Measurements from ENCODE around the genes MAGEC3, MAGEC2, SPANXN3, FATE1 and CNGA2.

GRCh38 chrX:141837959-141838567, at the start of gene MAGEC3:
MAGEC3 (plus strand) TSS chrX:141838316.
- PRO-cap: no peak
- RAMPAGE, long total RNA, 2 experiments: no peak in any of the 2 experiments

DNA sequence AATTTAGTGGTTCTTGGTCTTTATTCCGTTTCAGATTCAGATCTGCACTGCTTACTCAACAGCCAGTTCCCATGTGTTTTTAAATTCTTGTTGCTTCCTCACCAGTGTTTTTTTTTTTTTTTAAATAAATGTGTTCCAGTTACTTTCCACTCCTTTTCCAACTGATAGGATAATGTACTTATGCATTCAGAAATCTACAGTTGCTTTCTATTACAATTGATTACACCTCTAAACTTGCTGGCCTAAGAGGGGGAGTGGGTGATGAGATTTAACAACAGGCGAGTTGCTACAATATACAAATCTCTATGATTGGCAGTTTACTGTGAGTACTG, 8.0 kb downstream of the MAGEC3 start:
- PRO-cap: no peak
- RAMPAGE, long total RNA, 2 experiments: no peak in any of the 2 experiments

GRCh38 chrX:142205120-142205458, at the start of gene MAGEC2:
MAGEC2 (minus strand) TSS chrX:142205290.
- PRO-cap: no peak
- RAMPAGE, long total RNA, 2 experiments: no peak in any of the 2 experiments

- PRO-cap: no peak
- RAMPAGE, long total RNA, 2 experiments: no peak in any of the 2 experiments
These were observed 227.5 kb downstream of the SPANXN3 start for GRCh38 chrX:143289818-143290216.

DNA sequence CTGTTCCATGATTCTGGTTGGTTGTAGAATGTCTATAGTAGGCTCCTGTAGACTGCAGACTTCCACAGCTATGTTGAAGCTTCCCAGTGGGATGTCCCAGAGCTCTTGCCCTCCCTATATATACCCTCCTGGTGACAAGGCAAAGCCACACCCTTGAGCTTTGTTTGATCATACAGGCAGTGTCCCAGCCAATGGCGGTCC, at the start of gene SPANXN3:
Gene SPANXN3, minus strand, starts transcription at position 93 of the 201 bp plus-strand sequence.
- PRO-cap: no peak
- RAMPAGE, long total RNA, 2 experiments: no peak in any of the 2 experiments

- PRO-cap: no peak
- RAMPAGE, long total RNA, 2 experiments: no peak in any of the 2 experiments
These were observed 31.3 kb downstream of the FMR1 start for GRCh38 chrX:147942801-147943566.

GRCh38 chrX:148498272-148498609, 2.2 kb upstream of the AFF2 start:
- PRO-cap: no peak
- RAMPAGE, long total RNA, 2 experiments: no peak in any of the 2 experiments

- PRO-cap: unidirectional peak, plus-strand start at chrX:149504467
- RAMPAGE, long total RNA, 2 experiments: no peak in any of the 2 experiments
These were observed 1.0 kb downstream of the IDS start for GRCh38 chrX:149504002-149504543.

GRCh38 chrX:149510377-149510997, 5.4 kb upstream of the IDS start:
- PRO-cap: no peak
- RAMPAGE, long total RNA, 2 experiments: no peak in any of the 2 experiments

- PRO-cap: no peak
- RAMPAGE, long total RNA, 2 experiments: no peak in any of the 2 experiments
These were observed 7.2 kb upstream of the IDS start for GRCh38 chrX:149512198-149512763.

GRCh38 chrX:149534941-149536272, 5.4 kb upstream of the EOLA1 start:
- PRO-cap: no peak
- RAMPAGE, long total RNA, 2 experiments: no peak in any of the 2 experiments

GRCh38 chrX:149627466-149628052, 4.0 kb downstream of the TMEM185A start:
- PRO-cap: no peak
- RAMPAGE, long total RNA, 2 experiments: no peak in any of the 2 experiments

- PRO-cap: no peak
- RAMPAGE, long total RNA, 2 experiments: no peak in any of the 2 experiments
These were observed 62.0 kb upstream of the MTM1 start for GRCh38 chrX:150506114-150507083.

- PRO-cap: bidirectional peak, plus-strand start at chrX:150507849, minus-strand start at chrX:150507756
- RAMPAGE, long total RNA, 2 experiments: no peak in any of the 2 experiments
These were observed 61.0 kb upstream of the MTM1 start for GRCh38 chrX:150507186-150508072.

DNA sequence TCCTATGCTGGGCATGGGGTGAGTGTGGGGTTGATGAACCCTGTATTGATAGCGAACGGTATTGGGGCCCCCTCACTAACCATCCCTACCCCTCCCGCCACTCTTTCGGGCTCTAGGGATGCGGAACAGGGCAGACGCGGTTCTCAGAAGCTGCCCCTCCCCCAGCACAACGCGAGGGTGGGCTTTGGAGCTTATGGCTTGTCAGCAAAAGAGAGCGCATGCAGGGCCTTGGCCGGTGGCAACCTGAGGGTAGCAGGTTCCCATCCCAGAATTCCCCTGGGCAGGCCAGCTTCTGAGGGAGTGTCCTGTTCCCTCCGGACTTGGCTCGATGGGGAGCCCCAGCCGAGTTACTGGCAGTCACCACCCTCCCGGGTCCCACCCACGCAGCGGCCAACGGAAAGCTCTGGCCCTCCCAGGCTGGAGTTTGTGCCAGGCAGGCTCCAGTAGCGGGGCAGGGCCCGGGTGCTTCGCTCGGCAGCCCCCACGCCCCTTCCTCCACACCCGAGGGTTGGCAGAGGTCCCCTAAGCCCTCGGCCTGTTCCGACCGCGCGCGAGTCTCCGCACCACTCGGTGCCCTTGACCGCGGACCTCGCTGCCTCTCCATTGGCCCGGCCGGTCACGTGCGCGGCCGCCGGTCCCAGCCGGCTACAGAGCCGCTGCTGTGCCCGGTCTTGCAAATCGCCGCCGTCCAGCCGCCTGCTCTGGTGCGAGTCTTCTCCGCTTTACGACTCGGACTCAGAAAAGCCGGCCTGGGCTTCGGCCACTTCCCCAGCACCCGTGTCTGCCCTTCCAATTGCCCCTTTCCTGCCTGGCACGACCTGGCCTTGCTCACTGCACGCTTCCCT, 20.9 kb upstream of the MTM1 start:
- PRO-cap: bidirectional peak, plus-strand start at position 443 of the sequence, minus-strand start at position 273 of the sequence; bidirectional peak, plus-strand start at position 676 of the sequence, minus-strand start at position 578 of the sequence
- RAMPAGE, long total RNA, 2 experiments: no peak in any of the 2 experiments

GRCh38 chrX:150903018-150903710, 4.7 kb upstream of the CD99L2 start:
- PRO-cap: no peak
- RAMPAGE, long total RNA, 2 experiments: no peak in any of the 2 experiments

DNA sequence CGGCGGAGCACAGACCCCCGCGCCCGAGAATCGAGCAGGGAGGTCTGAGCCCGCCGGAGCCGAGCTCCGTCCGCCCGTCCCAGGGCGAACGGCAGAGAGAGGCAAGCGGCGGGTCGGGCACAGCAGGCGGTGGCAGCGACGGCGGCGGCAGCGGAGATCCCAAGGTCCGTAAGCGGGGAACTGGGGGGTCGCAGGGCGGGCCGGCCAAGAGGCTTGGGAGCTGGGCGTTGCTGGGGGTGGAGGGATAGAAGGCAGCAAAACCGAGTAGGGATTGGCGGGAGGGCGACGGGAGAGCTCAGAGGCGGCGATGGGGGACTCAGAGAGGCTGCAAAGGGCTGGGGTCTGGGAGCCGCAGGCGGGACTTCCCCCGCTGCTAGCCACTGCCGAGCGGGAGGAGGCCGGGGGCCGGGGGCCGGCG, 1.1 kb downstream of the GPR50 start:
- PRO-cap: no peak
- RAMPAGE, long total RNA, 2 experiments: no peak in any of the 2 experiments

GRCh38 chrX:151715826-151716222, at the start of gene FATE1:
FATE1 (plus strand) TSS chrX:151716035.
- PRO-cap: no peak
- RAMPAGE, long total RNA, 2 experiments: no peak in any of the 2 experiments

DNA sequence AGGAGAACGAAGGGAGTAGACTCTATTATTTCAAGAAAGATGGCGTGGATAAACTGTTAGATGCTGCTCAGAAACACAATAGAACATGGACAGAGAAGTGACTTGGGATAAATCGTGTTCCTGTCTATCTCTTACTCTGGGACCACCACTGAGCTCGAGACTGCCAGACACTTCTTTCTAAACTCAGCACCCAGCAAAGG, at the start of gene CNGA2:
Gene CNGA2, plus strand, starts transcription at position 15 of the 200 bp plus-strand sequence.
- PRO-cap: no peak
- RAMPAGE, long total RNA, 2 experiments: no peak in any of the 2 experiments

GRCh38 chrX:152914887-152916106, 17.4 kb downstream of the ZNF185 start:
- PRO-cap: no peak
- RAMPAGE, long total RNA, 2 experiments: no peak in any of the 2 experiments

Data from right atrium auricular region (tissue), 2 donors.